Mesenchymal stem cell of the bone marrow (primary cell): ENCODE data around the genes ARMC2 and DDO.

DNA sequence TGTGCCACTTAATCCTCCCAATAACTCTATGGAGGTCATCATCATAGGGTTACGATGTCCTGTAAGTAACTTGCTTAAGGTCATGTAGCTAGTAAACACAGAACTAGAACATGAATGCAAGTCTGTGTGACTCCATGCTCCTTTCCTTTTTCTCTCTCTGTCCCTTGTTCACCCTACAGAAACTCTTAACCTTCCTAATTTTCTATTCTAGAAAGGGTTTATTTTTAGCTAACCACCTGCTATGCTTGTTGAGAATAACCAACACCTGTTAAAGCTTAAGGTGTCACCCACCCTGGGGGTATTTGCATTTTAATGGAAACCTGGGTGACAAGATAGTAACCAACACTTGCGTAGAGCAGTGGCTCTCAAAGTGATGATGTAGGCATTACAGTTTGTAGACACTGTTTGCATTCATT is 114.6 kb upstream of the ARMC2 start:
- CAGE, long polyA plus RNA = no peak

DNA sequence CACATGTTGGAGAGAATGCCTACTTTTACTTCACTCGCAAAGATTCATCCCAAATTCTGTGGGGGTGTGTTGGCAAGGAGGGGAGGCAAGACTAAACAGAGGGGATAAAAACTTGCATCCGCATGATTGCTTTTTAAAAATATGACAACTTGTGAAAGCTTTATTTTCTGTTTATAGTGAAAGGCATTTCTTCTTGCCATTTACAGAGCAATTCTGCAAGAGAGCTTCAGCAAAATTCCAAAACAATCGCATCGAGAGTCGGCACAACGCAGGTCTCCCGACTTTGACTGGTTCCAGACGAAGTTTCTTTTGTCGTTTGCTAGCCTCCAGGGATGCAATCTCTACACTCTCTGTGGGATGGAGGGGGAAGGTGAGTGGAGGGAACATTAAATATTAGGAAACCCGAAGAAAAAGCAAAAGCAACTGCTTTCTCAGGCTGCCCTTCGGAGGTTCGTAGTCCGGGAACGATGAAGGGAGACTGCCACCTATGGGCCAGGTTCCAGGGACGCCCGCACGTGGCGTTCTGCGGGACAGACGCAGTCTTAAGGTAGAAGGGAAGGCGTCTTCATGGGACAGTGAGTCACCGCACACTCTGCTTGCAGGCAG is 66.1 kb upstream of the ARMC2 start:
- CAGE, long polyA plus RNA = no peak

- CAGE, long polyA plus RNA = no peak
Observed at GRCh38 chr6:108847897-108849106, at the start of gene ARMC2. TSS of gene ARMC2 (plus strand) at chr6:108848422.

DNA sequence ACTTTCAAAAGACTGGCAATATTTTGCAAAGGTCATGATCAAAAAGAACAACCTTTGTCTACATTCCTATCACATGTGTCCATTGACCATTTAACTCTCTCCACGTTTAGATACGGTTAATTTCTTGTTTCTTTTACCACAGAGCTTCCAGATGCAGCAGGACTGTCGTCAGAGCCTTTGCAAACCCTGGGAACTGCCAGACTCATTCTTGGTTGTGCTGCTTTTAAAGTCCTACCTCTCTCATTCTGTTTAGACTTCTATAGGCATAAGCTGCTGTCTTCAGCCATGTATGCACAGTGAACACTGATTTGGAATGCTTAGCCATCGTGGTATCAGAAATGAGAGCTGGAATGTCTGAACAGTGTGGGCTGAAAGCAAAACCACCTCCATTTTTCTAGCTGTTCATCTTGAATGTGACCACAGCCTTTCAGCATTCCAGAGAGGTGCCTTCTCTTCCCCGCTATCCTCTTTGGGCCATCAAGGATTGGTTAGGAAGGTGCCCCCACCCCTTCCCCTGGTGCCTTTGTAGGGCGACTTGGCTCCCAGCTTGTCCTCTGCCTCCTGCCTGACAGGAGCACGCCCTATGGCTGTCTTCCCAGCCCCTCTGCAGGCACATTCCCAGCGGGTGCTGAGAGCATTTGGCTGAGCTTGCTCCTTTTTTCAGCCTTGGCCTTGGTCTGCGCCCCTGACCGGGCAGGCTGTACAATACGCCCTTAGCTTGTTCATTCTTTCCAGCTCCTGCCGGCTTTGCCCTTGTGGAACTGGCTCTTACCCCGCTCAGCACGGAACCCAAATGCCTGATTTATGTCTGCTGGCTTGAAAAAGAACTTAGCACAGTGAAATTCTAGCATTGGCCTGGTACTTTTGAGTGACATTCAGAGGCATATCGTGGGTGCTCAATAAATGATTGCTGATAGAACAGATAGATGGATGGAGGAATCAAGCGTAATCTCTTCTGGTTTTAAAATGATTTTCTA is 97.4 kb downstream of the ARMC2 start:
- CAGE, long polyA plus RNA = no peak

DNA sequence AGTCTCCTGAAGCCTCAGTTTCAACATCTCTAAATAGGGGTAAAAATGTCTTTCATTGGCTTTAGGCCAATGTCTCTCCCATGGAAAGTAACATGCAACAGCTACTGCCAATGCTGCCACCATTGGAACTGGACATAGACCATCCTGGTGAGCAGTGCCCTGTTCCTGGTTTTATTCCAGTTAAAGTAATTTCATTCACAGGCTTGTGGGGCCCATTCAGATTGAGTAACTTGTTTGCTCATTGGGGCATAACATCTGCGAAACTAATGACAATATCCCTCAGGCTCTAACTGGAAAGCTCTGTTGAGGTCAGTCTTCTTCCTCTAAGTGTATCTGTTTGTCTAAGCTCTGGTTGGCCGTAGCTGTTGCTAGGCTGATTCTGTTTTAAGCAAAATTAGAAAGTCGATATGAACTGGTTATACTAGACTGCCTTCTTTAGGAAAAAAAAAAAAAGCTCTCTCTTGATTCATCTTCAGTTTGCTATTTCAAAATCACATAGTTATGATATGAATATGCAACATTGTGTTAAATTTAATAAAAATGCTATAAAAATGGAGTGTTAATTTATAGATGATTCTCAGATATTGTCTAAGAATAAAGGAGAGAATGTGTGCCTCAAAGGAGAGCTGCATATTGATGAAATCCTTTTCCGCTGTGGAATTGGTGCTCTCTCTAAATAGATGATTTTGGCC is 99.3 kb downstream of the ARMC2 start:
- CAGE, long polyA plus RNA = no peak

DNA sequence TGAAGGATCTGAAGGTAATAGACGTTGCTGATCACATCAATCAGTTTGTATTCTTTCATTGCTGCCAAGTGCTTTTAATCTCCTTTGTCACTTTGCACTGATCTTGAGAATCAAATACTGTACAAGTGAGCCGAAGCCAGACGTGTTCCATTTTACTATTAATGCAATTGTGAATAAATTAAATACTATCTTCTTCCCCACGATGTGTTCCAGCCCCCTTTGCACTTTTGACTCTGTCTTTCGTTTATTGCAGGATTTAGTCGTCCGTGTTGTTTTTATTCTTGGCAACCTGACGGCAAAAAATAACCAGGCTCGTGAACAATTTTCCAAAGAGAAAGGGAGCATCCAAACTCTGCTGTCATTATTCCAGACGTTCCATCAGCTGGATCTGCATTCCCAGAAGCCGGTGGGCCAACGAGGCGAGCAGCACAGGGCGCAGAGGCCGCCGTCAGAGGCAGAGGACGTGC is 104.6 kb downstream of the ARMC2 start:
- CAGE, long polyA plus RNA = no peak

DNA sequence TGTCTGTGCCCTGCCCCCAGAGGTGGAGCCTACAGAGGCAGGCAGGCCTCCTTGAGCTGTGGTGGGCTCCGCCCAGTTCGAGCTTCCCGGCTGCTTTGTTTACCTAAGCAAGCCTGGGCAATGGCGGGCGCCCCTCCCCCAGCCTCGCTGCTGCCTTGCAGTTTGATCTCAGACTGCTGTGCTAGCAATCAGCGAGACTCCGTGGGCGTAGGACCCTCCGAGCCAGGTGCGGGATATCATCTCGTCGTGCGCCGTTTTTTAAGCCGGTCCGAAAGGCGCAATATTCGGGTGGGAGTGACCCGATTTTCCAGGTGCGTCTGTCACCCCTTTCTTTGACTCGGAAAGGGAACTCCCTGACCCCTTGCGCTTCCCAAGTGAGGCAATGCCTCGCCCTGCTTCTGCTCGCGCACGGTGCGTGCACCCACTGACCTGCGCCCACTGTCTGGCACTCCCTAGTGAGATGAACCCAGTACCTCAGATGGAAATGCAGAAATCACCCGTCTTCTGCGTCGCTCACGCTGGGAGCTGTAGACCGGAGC is 131.5 kb downstream of the CD164 start:
- CAGE, long polyA plus RNA = no peak

DNA sequence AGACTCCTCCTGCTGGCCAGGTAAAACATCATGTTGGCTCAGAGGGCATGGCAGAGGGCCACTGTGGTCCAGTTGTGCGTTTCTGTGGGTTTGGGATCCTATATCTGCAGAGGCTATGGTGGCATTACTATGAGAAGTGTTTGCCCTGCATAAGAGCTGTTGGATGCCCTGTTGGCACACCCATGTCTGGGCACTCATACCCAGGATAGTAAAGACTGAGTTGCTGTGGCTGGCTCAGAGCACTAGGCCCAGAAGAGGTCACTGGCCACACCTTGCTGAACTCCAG is 49.7 kb downstream of the CD164 start:
- CAGE, long polyA plus RNA = no peak

- CAGE, long polyA plus RNA = no peak
Observed at GRCh38 chr6:109367271-109367842, 14.9 kb downstream of the CD164 start.

DNA sequence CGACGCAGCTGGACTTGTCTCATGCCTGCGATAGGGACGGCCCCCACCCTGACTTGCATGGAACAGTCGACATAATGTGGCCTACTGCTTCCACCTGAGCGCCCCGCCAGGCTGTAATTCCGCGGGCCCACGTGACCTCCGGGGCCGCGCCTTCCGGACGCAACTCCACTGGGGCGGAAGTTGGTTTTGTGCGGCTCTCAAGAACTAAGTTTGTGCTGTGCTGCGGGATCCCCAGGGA is 350 bp upstream of the CD164 start:
- CAGE, long polyA plus RNA = no peak

DNA sequence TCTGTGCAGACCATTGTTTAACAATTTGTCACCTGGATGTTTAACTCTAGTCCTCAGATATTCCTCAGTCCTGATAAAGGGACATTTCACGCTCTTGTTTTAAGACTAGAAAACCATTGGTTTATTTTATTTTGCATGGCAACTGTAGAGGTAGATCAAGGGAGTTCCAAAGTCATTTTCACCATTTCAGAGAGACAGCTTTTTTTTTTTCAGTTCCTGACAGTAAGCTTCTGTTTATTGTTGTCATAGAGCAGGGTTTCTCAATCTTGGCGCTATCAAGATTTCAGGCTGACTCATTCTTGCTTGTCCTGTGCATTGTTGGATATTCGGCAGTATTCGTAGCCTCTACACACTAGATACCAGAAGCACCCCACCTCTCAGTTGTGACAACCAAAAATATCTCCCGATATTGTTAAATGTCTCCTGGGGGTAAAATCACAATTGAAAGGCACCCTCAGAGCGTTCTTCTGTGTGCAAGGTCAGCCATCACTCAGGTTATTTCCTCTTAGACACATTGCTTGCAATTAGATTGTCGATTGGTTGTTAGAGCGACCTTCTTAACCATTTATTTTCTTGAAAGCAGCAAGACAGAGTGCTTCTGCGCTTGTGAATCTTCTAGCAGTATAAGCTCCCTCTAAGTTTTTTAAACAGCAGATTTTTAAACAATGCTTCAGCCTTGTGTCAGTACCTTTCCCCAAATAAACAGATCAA is 2.2 kb upstream of the CD164 start:
- CAGE, long polyA plus RNA = no peak

GRCh38 chr6:109447082-109447957 is 6.8 kb downstream of the SMPD2 start:
- CAGE, long polyA plus RNA = no peak

GRCh38 chr6:109867154-109867787 is 110.8 kb upstream of the GPR6 start:
- CAGE, long polyA plus RNA = no peak

DNA sequence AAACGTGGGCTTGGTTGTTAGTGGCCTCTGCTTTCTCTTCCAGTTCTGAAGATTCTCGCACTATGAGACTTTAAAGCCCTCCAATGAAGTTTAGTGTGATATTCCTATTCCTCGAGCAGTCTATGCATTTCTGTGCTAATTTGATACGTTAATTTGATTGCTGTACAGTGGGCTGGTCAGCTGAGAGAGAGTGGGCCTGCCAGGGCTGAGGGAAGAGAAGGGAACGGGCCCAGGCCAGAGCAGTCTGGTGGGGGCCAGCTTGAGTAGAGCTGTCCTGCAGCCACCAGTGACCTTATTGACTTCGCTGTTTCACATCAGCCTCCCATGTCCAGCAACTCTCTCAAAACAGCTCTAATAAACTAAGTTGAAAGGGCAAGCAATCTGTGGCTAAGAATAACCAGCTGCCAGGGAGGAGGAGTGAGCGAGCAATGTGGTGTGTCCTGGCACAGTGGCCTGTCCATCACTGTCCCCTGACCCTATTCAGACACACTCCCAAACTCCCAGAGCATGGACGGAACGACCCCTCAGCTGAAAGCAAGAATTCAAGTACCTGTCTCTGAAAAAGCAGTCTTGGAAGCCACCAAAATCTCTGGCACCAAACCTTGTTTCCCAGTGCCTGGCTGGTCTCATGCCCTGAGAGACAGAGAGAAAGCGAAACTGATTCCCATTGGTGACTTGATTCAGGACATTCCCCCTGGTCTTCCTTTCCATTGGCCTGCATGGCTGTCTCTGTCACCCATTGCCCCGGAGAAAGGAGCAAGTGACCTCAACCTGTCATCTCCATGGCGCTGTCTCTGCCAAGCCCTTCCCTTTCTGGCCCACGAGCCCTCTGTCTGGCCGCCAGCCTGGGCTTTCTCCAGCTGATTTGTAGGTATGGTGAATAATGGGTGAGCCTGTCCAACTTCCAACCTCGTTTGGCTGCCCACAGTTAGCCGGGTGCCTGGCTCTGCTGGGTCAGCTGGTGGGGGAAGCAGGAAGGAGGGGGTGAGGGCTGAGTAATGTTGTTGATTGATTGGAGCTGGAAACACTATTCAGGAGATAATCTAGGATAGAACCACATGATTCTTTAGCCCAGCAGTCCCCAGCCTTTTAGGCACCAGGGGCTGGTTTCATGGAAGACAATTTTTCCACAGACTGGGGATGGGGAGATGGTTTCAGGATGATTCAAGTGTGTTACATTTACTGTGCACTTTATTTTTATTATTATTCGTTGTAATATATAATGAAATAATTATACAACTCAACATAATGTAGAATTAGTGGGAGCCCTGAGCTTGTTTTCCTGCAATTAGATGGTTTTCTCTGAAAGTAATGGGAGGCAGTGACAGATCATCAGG is at the start of gene DDO:
Gene DDO (minus strand): TSS at position 659 of the 1,337 bp plus-strand sequence.
- CAGE, long polyA plus RNA = no peak

- CAGE, long polyA plus RNA = no peak
Observed at GRCh38 chr6:110554743-110555565, 78.5 kb upstream of the SLC22A16 start.

DNA sequence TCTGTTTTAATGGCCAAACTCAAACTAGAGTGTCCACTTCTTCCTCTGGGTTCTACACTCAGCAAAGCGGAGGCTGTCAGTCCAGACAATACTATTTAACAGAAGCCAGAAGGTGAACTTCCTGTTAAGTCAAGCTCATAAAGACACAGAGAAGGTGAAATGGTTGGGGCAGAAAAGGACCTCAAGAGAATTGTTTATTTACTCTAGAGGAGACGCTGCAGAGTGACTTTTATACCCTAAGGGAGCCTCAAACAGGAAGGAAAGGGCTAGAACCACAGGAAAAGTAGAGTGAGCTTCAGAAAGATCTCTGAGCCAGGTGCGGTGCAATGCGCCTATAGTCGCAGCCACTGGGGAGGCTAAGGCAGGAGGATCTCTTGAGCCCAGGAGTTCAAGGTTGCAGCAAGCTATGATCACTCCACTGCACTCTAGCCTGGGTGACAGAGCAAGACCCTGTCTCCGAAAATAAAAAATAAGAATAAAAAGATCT is 84.2 kb upstream of the SLC22A16 start:
- CAGE, long polyA plus RNA = no peak

DNA sequence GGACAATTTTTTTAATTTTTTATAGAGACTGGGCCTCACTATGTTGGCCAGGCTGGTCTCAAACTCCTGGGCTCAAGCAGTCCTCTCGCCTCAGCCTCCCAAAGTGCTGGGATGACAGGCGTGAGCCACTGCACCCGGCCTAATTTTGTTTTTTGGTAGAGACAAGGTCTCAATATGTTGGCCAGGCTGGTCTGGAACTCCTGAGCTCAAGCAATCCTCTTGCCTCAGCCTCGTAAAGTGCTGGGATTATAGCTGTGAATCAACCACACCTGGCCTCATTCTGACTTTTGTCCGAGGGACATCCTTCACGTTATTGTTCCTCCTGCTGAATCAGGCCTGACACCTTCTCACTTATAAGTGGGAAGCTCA is 92.4 kb upstream of the SLC22A16 start:
- CAGE, long polyA plus RNA = no peak

DNA sequence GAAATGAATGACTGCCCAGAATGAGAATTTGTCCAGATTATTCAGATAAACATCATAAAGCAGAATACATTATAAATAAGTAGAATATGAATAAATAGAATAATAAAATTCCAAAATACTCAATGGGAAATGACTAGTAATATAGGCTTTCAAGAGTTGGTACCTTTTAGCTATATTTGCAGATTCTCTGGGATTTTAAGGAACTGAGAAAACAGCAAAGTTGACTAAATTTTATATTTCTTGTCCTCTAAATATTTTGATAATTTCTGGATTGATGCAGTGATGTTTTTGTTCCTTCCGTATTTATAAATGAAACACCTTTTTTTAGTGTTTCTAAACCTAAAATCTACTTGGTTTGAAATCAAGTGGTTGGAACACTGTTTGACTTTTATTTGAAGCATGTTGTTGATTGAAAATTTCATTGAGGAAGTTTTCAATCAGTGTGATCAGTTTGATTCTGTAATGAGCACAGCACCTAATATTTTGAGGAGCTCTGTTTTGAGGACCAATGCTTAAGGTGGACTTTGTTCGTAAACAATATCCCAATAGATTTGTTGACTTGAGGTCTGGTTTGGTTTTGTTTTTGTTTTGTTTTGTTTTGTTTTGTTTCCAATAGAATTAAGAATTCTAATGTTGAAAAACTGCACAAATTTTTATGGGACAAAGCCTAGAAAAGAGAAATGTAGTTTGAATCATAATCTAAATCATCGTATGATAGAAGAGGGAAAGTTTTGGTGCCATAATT is 20.5 kb downstream of the AMD1 start:
- CAGE, long polyA plus RNA = no peak

DNA sequence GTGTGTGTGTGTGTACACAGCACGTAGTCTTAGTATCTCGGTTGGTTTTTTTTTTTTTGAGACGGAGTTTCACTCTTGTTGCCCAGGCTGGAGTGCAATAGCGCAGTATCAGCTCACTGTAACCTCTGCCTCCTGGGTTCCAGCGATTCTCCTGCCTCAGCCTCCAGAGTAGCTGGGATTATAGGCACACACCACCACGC is 32.8 kb upstream of the GTF3C6 start:
- CAGE, long polyA plus RNA = no peak

- CAGE, long polyA plus RNA = no peak
Observed at GRCh38 chr6:111276749-111277562, 17.8 kb downstream of the MFSD4B start.